Measurements from ENCODE around the genes HNRNPA1, PDE1B, OR6C74, OR6C1, OR6C75, OR6C68, OR2AP1 and BLOC1S1.

GRCh38 chr12:54280650-54281625, at the start of gene HNRNPA1:
Gene HNRNPA1, plus strand, starts transcription at chr12:54280726.
- PRO-cap, result unidirectional peak, plus-strand start at chr12:54280726

DNA sequence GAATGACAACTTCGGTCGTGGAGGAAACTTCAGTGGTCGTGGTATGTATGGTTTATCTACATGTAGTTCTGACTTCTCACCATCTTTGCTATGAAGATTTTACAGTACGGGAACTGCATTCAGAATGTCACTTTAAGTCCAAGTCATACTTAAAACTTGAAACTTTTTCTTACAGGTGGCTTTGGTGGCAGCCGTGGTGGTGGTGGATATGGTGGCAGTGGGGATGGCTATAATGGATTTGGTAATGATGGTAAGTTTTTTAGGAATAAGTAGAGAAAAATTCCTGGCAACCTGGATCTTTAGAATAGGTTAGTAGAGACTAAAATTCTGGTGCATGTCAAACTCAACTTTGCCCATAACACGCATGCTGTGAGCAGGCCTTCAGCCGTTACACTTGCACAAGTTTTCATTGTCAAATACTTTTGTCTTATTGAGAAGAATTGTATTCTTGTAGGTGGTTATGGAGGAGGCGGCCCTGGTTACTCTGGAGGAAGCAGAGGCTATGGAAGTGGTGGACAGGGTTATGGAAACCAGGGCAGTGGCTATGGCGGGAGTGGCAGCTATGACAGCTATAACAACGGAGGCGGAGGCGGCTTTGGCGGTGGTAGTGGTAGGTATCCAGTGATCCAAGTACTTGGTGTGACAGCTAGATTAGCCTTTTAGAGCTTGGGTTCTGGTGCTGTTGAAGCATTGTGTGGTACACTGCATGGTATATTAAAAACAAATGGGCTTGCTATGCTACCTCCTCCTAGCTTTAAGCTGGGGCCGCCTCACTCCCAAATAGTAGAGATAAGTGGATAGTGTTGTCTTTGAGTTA, 2.3 kb downstream of the HNRNPA1 start:
- PRO-cap, result no peak

DNA sequence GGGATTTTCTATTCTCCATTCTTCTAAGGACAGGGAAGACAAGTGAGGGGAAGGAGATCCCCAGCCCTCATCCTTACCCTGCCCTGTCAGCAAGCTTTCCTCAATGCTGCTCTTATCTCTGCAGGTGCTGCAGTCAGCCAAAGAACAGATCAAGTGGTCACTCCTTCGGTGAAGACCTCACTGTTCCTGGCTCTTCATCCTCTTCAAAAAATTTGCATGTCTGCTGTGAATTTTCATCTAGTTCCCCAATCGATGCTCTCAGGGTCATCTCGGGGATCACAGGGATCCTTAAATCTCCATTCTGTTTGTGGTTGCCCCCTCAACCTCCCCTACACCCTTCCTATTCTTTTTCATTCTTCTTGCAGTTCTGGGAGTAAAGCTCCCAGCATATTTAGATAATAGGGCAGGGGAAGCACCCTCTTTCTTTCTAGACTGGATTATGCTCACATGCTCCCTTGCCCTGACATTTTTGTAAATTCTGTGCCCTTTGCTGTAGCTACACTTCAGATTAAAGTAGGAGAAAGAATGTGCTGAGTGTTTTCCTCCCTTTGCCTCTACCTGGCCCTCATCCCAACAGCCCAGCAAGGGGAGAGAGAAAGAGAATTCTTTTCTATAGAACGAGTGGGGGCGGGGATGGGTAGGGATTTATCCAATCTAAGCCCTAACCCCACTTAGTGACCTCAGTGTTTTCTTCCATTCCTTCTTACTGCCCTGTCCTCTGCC, 13.8 kb downstream of the GPR84 start:
- PRO-cap, result no peak

DNA sequence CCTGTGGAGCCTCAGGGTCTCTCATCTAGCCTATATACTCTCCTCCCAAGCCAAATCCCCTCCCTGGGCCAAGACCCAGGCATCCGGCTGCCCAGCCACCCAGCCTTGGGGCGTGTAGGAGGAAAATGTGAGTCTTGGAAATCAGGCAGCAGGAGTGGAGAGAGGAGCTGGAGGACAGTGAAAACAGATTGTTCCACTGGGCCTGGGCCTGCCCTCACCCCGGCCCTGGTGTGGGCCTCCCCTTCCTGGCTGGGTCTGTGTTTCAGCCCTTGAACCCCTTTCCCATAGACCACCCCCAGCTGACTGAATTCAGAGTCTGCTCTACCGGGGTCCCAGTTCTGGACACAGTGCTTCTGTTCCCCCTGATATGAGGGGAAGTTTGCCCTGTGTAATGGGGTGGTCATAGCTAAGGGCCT, 6.7 kb downstream of the ITGA5 start:
- PRO-cap, result no peak

DNA sequence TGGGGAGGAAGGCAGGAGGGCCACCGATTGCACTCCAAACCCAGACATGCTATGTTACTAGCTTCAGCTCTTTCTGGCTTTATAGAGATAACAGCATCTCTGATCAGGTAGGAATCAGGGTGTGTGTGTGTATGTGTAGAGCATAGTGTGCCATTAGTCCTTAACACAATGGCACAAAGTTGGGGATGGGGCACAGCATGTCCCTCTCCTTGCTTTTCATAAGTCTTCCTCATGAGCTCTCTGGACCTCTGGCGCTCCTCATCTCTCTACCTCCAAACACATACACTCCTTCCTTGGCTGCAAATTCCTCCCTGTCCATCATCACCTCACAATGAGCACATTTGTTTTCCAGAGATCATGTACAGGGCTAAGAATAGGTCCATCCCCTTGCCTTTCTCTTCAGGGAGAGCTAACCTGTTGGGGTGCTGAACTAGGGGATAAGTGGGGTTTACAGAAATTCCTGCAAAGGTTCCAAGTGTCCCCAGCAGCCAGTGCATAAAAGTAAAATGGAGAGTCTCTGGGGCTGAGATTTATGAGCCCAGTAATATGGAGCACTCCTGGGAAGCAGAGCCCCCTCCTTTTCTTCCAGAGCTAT, 5.7 kb upstream of the ITGA5 start:
- PRO-cap, result no peak

GRCh38 chr12:54548977-54549769, at the start of gene PDE1B:
Gene PDE1B, plus strand, starts transcription at chr12:54549601.
- PRO-cap, result no peak

DNA sequence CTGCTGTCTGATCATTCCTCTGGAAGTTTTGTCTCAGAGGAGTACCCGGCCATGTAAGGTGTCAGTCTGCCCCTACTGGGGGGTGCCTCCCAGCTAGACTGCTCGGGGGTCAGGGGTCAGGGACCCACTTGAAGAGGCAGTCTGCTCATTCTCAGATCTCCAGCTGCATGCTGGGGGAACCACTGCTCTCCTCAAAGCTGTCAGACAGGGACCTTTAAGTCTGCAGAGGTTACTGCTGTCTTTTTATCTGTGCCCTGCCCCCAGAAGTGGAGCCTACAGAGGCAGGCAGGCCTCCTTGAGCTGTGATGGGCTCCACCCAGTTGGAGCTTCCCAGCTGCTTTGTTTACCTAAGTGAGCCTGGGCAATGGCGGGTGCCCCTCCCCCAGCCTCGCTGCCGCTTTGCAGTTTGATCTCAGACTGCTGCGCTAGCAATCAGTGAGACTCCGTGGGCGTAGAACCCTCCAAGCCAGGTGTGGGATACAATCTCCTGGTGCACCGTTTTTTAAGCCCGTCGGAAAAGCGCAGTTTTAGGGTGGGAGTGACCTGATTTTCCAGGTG, 34.0 kb downstream of the MUCL1 start:
- PRO-cap, result no peak

DNA sequence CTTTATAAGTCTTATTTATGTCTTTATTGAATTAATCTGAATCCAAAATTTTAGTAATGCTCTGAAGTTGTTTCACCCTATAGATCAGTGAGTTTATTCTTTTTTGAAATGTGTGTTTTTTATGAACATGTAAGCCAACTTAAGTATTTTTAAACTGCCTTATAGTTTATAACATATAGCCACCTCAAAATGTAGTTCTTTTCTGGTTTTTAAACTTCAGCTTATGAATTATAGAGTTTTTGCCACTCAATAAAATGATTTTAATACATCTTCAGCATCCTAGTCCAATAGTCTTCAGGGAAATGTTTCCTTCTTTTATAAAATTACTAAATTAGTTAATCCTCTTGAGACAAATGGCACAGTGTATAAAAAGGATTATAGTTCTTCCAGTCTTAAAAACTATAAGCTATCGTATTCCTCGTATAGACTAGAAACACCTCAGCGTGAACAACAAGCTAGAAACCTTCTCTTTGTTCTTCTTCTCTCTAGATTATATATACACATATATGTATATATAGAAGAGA, at the start of gene OR6C74:
OR6C74 (plus strand) TSS at position 418 of the 524 bp plus-strand sequence.
- PRO-cap, result no peak

DNA sequence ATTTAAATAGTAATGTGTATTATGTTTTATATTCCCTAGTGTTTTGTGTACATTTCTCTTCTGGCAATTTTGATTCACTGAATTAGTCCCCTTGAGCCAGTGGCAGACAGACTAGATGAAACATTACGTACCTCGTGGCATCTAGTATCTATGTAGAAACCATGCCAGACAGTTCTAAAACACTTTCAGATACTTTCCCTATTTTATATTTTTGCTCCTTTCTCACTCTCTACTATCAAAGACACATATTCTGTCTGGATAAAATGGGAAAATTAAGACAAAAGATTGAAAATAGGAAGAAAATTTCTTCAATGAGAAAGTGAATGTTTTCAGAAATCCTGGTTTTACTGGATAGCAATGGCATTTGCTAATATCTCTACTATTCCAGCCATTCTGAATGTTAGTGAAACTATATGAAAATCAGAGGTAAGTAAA, at the start of gene OR6C1:
OR6C1 (plus strand) TSS at position 170 of the 435 bp plus-strand sequence.
- PRO-cap, result no peak

DNA sequence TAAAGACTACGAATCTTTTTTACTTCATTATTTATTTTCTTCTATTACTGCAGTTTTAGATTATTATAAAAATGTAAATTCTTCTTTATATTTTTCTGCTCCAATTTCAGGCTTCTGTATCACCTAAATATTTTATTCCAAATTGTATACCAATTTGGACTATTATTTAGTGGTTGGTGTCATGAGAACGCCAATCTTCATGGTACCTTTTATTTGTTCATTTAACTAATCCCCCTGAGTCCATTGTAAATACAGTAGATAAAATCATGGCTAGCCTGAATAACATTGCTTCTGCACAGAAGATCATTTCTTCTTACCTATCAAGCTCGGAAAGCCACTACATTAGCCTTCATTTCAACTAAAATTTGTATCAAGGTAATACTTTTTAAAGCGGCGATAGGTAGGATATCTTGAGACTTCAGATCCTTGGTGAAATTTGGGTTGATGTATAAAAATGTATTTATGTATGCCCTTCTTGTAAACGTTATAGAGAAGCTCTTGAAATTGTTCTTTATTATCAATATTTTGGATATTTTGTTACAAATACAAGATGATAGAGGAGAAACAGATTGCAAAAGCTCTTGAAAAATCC, at the start of gene OR6C75:
OR6C75 (plus strand) TSS at position 326 of the 592 bp plus-strand sequence.
- PRO-cap, result no peak

- PRO-cap, result no peak
Observed at GRCh38 chr12:55483759-55484111, 8.4 kb upstream of the OR6C68 start.

GRCh38 chr12:55492189-55492631, at the start of gene OR6C68:
Gene OR6C68, plus strand, starts transcription at chr12:55492378.
- PRO-cap, result no peak

GRCh38 chr12:55572193-55572555, at the start of gene OR2AP1:
Gene OR2AP1, plus strand, starts transcription at chr12:55572468.
- PRO-cap, result no peak

- PRO-cap, result bidirectional peak, plus-strand start at chr12:55716036, minus-strand start at chr12:55716006; bidirectional peak, plus-strand start at chr12:55716473, minus-strand start at chr12:55716423
Observed at GRCh38 chr12:55715711-55716833, at the start of gene BLOC1S1. Gene BLOC1S1, plus strand, starts transcription at chr12:55716046.

DNA sequence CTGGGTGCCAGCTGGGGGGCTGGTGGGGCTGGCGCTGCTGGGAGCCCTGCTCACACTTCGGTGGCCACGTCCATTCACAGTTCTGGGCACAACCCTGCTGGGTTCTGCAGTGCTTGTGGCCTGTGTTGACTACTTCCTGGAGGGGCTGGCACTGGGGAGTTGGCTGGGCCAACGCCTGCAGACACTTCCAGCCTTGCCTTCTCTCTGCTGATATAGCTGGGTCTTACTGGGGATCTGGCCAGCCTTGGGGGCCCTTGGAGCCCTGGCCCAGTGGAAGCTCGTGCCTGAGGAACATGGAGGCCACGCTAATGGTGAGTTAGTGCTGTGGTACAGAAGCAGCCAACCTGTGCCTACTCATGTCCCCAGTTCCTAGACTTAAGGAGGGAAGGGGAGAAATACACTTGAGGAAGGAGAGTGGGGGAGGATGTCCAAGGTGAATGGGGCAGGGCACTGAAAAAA, 3.9 kb upstream of the DNAJC14 start:
- PRO-cap, result no peak

DNA sequence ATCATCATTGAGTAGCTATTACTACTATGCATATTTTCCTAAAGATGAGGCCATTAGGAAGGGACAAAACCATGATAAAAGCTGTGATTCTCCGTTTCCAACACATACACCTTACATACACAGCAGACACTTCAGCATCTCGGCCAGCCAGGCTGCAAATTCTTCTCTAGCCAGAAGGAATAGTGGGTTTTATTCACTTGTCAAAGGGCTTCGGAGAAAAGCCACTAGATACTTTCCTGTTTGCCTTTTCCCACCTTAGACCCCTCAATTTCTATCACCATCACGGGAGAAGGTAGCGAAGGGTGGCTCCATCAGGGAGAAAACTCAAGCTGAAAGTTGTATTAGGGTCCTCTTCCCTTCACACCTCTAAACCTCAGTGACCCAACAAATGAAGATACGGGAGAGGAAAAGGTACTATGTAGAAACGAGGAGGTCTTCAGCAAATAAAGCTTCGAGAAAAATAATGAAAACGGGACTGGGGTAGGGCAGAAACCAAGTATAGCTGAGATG, 1.4 kb downstream of the PYM1 start:
- PRO-cap, result no peak

DNA sequence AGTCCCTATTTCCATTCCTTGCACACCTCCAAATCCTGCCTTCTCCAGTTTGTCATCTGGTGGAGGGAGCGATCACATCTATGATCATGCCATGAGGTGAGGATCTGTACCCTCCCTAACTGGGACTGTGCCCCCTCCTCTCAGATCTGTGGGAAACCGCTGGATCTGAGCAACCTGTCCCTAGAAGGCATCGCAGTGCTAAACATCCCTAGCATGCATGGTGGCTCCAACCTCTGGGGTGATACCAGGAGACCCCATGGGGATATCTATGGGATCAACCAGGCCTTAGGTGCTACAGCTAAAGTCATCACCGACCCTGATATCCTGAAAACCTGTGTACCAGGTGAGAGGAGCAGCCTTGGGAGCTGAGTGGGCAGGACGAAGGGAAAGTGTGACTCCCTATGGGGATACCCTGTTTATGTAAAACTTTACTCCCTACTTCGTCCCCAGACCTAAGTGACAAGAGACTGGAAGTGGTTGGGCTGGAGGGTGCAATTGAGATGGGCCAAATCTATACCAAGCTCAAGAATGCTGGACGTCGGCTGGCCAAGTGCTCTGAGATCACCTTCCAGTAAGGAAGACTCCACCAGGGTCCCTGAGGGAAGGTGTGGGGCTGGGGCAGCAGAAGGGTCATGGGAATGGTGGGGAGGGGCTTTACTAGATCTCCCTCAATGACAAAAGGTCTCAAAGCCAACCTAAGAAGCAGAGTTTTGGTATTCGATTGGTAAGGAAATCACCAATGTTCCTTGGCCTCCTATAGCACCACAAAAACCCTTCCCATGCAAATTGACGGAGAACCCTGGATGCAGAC, 13.0 kb downstream of the PMEL start:
- PRO-cap, result no peak

- PRO-cap, result no peak
Observed at GRCh38 chr12:55989919-55990159, 7.2 kb upstream of the SUOX start.

GRCh38 chr12:55991973-55992358, 5.1 kb upstream of the SUOX start:
- PRO-cap, result no peak

- PRO-cap, result no peak
Observed at GRCh38 chr12:56129792-56130330, 1.8 kb downstream of the ESYT1 start.

Measured in left cardiac atrium (tissue), 1 donor.